Smooth muscle cell (in vitro differentiated cells): ENCODE data around the gene TUBB1.

DNA sequence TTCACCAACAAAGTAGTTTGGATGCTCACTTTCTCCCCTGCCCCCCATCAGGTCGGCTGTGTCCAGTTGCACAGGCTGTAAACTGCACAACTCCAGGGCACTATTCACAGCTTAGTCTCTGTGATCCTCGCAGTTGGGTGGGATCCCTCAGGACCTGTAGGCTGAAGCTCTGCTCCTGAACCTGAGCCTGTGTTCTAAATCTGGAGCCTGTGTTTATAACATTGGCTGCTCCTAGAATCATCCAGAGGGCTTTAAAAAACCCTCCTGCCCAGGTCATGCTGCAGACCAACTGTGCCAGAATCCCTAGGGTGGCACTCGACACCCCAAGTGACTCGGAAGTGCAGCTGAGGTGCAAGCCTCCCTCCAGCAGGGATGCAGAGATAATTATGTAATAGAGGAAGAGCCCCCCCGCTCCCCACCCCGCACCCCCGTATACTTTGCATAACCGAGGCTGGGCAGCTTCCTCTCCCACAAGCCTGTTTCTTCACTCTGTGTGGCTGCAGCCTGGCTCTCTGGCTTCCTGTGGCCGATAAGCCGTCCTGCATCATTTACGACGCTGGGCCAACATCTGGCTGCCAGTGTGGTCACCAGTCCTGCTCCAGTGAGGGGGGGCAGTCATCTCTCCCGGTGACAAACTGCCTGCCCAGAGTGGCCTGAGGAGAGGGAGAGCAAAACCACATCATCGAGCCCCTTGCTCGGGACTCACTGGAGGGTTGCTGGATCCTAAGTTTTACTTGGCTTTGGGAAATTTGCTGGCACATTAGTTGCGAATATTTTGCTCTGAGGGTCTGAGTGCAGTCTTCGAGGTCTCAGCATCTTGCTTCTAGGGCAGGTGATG lies 59.1 kb downstream of the RBM38 start:
- RAMPAGE, long total RNA, result no peak

DNA sequence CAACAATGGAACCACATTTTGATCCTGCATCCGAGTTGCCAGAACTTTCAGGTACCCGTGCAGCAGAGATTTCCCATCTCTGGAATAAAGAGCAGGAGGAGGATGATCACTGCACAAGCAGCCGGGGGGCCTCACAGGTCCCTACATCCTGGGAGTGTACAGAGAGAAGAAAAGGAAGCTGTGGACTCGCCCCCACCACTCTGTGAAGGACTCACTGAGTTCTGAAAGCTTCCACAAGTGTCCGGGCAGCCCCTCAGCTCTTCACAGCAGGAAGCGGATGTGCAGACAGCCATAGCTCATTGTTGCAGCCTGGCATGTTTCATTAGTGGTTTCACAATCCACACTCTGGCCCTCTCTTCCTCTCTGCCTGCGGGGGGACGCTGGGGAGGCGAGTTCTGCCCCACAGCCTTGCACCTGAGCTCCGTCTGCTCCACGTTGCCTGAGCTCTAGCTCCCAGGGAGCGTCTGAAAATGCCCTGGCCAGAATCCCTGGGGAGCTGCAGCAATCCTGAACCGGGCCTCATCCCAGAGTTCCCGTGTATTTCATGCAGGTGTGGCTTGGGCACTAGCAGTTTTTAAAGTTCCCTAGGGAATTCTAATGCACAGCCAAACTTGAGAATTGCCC lies 51.8 kb downstream of the CTCFL start:
- RAMPAGE, long total RNA, result no peak

DNA sequence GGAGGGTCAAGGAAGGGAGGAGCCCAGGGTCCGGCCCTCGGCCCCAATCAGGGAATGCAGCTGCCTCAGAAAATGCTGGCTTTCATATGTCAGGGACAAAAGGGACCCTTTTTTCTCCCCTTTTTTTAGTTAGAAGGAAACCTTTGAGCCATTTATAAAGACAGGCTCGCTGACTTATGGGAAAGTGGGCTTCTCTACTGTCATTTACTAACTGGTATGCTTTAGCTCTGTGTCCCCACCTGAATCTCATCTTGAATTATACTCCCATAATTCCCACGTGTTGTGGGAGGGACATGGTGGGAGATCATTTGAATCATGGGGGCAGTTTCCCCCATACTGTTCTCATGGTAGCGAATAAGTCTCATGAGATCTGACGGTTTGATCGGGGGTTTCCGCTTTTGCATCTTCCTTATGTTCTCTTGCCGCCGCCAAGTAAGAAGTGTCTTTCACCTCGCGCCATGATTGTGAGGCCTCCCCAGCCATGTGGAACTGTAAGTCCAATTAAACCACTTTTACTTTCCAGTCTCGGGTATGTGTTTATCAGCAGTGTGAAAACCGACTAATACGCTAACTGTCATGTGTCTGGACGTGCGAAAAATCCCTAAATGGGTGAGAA lies 41.8 kb downstream of the CTCFL start:
- RAMPAGE, long total RNA, result no peak

DNA sequence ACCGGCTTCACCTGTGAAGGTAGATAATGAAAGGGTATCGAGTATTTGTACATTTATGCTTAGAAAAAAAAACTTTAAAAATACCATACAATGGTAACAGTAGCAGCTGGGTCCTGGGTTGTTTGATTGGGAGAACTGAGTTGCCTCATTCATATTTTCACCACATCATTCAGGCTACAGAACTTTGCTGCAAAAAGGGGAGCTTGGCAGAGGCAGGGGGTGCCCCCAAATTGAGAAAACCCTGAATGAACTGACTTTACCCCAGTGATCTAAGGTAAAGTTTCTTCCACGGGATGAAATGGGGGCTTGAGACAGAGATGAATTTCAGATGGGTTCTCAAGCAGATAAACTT lies 8.8 kb downstream of the PCK1 start:
- RAMPAGE, long total RNA, result no peak

- RAMPAGE, long total RNA, result no peak
Measured at GRCh38 chr20:58179468-58180010, 28.8 kb downstream of the C20orf85 start.

- RAMPAGE, long total RNA, result no peak
Measured at GRCh38 chr20:58359390-58360628, 29.2 kb upstream of the VAPB start.

DNA sequence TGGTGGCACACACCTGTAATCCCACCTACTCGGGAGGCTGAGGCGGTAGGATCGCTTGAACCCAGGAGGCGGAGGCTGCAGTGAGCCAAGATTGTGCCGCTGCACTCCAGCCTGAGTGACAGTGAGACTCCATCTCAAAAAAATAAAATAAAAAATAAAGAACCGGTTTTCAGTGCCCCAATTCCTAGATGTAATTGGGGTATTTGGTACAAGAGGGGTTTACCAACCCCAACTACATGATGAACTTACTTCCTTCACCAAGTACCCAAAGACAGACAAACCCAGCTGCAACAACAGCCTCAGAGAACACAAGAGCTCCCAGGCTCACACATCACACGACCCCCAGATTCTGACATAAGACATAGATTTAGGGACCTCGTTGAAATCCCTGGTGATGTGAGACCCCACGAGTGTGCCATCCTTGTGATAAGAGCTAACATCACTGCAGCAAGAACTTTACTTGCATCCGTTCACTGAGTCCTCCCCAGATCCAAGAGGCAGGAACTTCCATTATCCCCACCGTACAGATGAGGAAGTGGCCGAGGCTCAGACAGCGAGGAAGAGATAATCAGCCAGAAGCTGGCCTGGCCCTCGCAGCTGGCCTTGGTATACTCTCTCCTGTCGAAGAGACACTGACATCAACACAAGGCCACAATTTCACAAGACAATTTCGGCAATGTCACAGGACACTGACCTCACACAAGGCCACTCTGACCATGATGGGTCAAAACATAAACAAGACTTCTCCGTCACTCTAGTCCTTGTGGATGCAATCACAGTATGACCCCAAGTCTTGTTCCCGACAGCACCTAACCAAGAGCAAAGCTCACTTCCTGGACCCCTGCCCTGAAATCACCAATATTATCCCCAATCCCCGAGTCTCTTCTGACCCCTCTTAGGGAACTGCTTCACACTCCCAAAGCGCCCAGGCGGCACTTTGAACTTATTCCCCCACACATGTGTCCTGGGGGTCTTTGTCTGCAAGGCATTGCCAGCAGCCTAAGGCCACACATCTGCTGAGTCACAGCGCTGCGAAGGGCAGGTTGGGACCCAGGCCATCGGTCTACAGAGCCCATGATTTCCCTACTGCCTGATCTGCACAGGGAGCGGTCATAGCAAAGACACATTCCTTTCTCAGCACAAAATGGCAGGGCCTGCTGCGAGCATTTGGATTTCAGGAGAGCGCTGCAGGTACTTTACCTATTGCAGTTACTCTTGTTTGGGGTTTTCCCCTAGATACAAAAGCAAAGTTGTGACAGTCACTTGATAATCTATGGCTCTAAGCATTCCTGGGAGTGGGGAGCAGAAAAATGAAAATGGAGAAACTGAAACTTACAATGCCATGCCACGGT lies 14.9 kb upstream of the VAPB start:
- RAMPAGE, long total RNA, result no peak

- RAMPAGE, long total RNA, result no peak
Measured at GRCh38 chr20:58375312-58376081, 13.5 kb upstream of the VAPB start.

- RAMPAGE, long total RNA, result no peak
Measured at GRCh38 chr20:58407960-58408478, 19.0 kb downstream of the VAPB start.

- RAMPAGE, long total RNA, result no peak
Measured at GRCh38 chr20:58661823-58662367, 10.8 kb downstream of the STX16 start.

DNA sequence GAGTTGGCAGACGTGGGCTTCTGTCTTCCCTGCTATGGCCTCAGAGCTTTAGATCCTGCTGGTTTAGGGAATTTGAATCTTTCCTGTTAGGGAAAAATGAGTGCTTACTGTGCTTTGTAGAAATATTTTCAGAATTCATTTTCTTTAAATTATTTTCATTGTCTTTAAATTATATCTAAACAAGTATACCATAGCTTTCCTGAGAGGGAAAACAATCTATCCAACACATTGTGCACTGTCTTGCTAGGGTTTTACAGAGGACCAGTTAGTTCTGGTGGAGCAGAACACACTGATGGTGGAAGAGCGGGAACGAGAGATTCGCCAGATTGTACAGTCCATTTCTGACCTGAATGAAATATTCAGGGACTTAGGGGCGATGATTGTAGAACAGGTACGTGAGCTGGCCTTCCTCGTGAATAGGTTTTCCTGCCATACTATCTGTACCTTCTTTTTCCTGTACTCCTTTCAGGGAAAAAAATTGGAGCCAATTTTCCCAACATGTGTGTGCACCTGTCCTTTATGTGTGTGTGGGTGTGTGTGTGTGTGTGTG lies 19.9 kb downstream of the STX16 start:
- RAMPAGE, long total RNA, result no peak

- RAMPAGE, long total RNA, result no peak
Measured at GRCh38 chr20:58676011-58676721, 16.4 kb upstream of the NPEPL1 start.

GRCh38 chr20:58897780-58898471 lies 6.7 kb downstream of the GNAS start:
- RAMPAGE, long total RNA, result no peak

DNA sequence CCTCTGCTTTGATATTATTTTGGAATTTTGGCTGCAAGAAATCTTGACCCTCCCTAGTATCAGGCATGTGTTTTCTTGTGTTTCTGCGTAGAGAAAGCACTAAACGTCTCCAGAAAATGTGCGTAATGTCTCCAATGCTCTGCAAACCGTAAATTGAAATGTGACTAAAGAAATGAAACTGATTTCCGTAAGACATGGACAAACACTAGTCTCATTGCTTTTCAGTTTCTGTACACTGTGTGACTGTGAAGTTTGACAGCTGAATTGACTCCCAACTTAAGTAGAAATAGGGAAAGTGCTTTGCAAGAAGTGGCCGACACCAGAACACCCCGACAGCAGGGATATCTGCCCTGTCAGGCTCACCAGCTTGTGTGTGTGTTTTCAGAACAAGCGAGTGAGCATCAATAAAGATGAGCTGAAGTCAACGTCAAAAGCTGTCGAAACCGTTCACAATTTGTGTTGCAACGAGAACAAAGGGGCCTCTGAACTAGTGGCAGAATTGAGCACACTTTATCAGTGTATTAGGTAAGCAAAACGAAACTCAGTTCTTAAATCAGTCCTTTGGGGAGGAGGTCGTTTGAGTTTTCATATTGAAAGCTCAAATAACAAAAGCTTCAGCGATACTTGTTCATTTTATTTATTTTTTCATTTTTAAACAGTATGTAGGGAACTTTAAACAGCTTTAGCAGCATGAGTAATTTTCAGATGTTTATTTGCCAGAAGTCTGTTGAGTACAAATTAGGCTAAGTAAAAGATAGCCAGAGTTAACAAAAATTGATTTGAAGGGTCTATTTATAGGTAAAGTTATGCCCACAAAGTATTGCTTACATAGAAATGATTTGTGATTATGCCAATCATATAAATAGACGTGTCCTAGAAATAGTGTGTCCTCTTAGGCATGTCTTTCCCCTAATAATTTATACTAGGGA lies 10.7 kb downstream of the NELFCD start:
- RAMPAGE, long total RNA, result no peak

DNA sequence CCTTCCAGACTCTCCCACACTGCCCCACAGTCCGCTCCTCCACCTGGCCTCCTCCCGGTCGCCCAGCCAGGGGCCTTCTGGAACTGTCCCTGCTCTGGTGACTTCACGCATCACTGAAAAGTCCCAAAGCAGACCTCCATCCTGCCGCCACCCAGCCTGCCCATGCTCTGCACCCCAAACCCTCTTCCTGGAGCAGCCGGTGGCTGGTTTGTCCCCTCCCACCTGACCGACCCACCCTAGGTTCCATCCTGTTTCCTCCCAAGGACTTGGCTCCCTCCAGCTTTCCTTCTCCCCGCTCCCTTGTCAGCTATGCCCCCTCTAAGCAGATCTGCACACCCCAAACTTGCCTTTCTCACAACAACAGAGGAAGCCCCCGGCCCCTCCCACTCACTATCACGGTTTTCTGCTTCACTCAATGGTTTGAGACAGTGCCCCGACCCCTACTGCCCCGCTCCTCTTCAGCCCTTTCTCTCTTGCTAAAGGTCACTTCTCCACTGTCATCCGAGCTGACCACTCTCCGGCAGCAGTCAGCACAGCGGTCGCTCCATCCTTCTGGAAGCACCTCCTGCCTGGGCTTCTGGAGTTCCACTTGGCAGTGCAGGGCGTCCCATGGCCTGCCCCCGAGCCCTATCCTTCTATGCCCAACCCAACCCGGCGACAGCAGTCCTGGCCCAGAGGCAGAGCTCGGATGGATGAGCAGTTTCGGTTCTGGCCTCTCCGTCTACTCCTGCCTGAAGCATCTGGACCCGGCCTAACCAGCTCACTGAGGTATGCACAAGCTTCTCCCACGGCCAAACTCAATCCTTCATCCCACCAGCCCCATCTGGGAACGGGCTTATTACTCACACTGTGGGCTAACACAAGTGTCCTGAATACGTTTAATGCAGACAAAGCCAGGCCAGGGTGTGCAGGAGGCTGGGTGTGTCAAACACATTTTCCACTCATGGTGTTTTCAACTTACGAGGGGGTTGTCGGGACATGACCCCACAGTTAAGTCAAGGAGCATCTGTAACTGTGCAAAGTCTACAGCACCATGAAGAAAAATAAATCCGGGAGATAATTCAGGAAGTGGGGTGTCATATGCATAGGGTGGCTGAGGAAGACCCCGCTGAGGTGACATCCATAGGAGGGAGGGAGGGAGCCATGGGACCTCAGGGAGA lies 4.1 kb downstream of the CTSZ start:
- RAMPAGE, long total RNA, result no peak

DNA sequence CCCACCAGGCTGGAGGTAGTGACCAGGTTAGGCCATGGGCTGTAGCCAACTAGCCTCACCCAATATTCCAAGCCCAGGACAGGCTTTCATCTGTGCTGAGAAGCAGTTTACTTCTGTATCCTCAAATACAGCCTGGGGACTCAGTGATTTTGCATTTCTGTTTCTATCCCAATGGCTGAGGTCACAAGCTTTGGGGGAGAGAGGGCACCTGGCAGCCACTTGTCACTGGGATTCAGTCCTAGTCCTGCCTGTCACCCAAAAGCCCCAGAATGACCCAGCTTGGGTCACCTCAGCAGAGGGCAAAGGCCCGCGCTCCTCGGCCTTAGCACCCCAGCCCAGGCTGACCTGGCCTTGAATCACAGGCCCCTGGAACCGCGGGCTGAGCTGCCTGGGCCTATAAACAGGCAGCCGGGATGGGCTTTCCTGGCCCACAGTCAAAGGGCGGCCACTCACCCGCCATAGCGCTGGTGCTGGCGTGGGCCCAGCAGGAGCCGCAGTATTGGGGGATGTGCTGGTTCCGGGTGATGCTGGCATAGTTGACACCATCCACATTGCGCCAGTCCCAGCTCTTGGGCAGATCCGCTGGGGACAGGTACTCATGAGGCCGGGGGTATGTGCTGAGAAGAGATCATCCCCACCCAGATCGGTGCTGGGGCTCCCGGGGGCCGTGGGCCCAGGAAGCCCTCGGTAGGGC lies 1.0 kb downstream of the CTSZ start:
- RAMPAGE, long total RNA, result no peak

DNA sequence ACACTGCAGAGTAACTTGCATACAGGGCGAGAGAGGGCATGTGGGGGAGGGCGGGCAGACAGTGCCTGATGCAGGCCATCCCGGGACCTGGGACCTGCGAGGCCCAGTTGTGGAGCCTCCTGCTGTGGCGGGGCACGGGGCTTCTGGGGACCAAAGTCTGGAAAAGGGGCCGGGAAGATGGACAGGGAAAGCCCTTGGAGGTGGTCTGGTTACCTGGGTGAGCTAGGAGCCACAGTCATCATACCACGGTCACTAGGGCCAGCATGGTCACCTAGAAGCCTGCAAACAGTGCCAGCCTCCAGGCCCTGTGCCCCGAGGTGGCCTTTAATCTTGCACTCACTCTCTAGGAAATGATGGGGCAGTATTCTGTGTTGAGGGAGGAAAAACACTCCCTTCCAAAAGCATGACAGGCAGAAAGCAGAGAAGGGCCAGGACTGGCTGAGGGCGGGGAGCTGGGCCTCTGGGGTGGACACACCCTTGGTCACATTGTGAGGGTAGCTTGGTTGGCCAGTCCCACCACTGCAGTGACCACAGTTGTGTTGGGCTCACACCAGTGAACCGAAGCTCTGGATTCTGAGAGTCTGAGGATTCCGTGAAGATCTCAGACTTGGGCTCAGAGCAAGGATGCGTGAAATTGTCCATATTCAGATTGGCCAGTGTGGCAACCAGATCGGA lies at the start of gene TUBB1:
TSS of gene TUBB1 (plus strand) at position 531 of the 675 bp plus-strand sequence.
- RAMPAGE, long total RNA, result no peak

GRCh38 chr20:59043274-59043760 lies 731 bp upstream of the PRELID3B start:
- RAMPAGE, long total RNA, result no peak

DNA sequence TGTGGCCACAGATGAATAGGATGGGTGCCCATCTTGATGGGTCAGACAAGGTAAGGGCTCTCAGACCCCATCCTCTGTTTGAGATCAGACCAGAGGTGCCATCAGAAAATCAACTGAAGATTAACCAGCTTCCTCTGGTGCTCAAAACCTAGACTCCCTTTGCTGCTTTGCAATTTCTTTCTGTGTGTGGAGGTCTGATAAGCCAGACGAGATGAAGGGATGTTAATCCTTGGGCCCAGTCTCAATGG lies 14.6 kb upstream of the ZNF831 start:
- RAMPAGE, long total RNA, result no peak

DNA sequence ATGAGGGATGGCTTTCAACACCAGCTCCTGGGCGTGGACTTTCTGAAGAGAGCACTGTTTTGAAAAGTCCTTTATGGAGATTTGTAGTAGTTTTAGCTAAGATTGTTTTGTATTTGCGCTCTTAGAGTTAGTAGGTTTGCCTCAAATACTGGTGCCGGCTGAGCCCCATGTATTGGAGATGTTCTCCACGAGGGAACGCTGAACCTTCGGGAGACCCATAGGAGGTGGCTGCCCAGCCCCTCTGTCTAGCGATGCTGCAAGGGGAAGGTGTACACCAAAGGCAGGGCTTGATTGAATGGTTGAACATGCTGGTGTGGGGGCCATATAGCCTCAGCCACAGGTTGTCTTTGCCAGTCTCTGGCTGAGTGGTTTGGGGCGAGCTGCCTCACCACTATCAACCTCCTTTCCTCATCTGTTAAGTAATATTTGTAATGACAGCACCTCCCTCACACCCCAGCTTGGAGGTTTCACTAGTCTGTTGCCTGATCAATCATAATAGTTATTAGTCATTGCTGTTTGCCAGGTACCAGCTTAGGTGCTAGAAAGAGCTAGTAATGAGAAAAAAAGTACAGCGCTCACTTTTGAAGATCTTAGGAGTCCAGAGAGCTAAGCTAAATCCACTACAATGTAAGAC lies 11.9 kb upstream of the ZNF831 start:
- RAMPAGE, long total RNA, result no peak